ENCODE measurements around a stretch of chr1.

DNA sequence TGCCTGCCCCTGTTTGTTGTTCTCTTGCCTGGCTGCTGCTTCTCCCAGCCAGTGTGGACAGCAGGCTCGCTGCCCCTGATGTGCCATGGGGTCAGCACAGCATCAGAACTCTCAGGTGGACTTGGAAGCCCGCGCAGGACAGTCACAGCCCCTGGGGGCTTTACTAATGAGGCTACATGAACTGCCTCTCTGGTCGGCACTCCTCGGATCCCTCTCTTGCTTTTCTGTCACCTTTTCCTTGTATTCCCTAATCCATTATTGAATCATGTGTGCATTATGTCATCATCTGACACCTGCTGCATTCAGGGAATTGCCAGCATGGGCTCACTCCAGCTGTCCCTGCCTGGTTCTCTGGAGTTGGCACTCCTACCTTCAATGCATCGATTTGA lies 100.5 kb upstream of the COA6 start:
- PRO-cap, 3 experiments, result no peak in any of the 3 experiments
- RRBS, result no CpG with 5 or more reads among the region's 6 CpGs

DNA sequence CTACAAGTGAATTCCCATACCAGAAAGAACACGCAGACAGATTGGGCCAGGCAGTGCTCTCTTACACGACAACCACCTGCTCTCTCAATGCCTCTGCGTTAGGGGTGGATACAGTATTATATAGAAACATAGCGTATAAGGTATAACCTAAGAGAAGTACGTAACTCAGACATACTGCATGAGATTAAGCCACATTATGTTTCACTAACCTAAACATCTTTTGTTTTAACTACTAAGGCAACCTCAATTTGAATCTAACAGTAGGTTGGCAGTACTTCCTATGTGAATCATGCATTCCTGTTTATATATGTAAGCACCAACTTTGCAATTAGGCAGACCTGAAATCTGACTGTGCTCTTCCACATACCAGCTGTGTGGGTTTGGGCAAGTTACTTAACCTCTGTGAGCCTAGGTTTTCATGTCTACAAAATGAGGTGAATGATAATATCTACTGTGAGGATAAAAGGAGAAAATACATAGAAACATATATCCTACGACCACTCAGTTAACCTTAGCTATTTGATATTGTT lies 58.1 kb upstream of the COA6 start:
- PRO-cap, 3 experiments, result peak in 1 of 3 experiments; most common plus-strand start position 335 of the sequence (in 1)
- RRBS, result no CpG with 5 or more reads among the region's 6 CpGs

DNA sequence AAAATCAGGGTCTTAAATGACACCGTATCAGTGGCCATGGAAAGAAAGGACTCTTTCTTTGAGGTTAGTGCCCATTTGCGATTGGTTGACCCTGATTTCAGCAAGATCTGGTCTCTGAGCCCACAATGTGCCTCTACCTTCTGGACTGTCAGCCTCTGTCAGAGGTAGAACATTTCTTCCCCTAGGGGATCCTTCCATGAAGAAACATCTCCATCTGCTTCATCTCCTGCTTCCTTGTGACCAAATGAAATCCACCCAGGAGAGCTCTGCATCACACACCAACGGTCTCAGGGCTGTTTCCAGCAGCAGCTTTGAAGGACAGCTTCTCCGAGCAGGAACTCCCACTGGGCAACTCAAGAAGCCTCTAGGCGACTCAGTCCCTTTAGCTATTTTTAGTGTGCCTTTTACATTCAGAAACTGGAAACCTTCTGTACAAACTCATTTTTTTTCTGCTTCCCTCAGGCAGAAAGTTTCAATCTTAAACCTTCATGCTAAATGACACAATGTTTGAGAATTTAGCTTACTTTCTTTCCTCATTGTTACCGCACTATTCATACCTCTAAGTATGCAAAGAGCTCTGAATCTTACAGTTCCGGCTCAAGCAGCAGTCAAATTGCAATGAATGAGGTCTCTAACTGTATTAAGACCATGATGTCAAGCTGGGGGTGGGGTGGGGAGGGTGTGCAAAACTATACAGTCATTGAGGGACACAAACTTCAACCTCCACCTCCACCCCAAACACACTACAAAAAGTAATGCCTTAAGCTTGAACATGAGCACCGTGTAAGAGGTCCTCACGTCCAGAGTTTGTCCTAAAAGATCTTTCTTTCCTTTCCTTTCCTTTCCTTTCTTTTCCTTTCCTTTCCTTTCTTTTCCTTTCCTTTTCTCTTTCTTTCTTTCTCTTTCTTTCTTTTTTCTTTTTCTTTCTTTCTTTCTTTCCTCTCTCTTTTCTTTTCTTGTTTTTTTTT lies 16.3 kb upstream of the TARBP1 start:
- PRO-cap, 3 experiments, result no peak in any of the 3 experiments
- RRBS, result no CpG with 5 or more reads among the region's 9 CpGs

DNA sequence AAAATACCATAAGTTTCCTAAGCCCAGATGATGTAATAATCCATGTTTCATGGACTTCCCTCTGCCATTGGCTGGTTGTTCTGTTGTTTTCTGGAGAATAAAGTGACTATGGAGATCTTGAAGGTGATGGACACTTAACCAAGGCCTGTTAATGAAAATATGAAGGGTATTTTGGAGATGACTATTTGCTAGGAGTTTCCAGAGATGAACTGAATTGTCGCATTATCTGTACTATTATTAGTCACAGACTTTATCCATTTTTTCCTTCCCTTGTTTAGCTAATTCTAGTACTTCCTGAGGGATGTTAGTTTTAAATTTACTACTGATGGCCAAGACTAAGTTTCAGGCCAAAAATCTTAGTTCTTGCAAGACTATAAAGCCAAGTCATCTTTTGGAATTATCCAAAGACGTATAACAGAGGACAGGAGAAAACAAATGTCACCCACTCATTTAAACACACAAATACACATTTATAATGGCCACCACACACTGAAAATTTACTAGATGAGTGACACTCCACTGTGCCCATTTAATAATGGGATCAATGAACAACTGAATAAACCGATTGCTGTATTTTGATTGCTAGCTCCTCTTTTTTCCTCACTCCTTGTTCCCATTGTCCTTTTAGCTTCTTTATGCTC lies 24.6 kb upstream of the TARBP1 start:
- PRO-cap, 3 experiments, result no peak in any of the 3 experiments
- RRBS, result no CpG with 5 or more reads among the region's 3 CpGs

DNA sequence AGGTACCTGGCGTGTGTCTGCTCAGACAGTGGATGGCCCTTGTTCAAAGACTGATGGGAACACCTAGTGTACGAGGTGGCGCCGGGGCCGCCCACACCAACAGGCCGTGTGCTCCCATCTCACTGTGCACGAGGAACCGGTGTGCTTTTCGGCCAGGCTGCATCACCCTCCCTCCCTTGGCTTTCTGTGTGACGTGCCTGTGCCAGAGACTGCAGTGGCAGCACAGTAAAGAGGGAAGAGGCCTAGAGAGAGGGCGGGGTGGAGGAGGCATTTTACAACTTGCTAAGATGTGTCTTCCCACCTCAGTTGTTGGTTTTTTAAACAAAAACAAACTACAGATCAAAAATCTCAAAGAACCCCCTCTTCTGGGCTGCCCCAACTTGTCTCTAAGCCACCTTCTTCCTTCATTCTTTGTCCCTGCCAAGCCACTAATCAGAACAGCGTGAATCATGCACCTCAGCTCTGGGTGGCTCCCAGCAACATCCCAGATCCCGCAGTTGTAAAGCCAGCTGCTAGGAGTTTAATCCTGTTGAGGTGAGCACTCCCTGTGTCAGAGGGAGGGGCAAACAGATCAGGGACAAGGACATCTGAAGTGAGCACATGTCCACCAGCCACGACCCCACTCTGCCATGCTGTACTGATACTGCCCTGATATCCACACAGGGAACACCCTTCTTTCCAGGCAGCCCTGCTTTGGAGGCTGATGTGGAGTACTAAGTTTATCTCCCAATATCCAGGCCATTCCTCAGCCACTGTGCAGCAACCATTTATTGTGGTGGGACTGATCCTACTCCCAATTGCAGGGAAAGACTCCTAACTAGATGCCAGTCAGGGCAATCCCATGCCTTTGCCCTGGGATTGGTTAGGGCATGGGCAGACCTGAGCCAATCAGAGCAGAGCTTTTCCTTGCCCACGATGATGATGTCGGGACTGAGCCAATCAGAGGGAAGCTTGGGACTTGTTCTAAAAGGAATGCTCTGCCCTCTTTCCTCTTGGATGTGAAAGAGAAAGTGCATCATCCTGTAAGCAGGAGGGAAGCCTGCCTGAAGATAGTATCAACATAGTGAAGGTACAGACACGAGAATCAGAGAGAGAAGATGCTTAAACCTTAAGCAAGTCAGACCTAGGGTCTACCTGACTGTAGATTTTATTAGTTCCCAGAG lies 20.5 kb downstream of the IRF2BP2 start:
- PRO-cap, 3 experiments, result no peak in any of the 3 experiments
- RRBS, result 65% methylated on average over 5 of the region's 17 CpGs

DNA sequence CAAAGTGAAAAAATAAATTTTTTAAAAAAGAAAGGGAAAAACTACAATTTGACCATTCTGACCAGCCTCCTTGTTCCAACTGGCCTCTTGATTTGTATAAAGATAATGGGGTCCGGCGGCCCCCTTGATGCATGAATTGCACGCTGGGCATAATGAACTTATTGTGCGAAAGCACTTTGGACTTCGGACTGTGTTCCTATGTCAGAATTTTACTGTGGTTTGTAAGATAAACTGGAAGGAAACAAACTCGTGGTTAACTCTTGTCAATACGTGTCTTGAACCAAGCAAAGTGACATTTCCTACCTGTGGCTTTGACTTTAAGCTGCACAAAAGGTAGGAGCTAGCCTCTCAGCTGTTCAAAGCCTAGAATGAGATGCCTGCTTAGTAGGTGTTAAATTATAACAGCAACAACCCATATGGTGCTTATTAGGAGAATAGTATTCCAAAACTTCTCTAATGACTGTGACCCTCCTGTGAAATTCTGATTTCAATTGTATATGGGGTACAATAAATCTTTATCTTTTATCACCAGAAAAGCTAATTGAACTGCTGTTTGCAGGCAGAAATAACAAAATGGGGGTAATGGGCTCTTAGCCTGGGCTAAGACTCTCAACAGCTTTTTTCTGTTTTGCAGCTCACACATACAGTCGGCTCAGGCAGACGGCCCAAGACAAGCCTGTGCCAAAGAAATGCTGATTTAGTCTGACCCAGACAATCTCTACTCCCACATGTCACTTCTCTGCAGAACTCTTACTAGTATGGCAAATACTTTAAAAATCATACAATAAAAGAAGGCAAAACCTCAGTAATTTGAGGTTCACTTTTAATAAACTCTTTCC lies 9.2 kb downstream of the IRF2BP2 start:
- PRO-cap, 3 experiments, result no peak in any of the 3 experiments
- RRBS, result no CpG with 5 or more reads among the region's 9 CpGs

DNA sequence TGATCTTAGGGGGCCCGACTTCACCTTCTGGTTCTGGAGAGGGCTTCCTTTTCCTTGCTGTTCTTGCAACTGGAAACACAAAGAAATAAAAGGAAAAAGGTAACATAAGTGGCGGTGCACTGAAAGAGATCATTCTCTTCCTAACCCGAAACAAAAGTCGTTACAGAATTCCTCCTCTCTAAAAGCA lies 2.3 kb downstream of the IRF2BP2 start:
- PRO-cap, 3 experiments, result no peak in any of the 3 experiments
- RRBS, result no CpG with 5 or more reads among the region's 4 CpGs

GRCh38 chr1:234639240-234639543 lies 29.2 kb upstream of the IRF2BP2 start:
- PRO-cap, 3 experiments, result no peak in any of the 3 experiments
- RRBS, result no CpG with 5 or more reads among the region's 3 CpGs

DNA sequence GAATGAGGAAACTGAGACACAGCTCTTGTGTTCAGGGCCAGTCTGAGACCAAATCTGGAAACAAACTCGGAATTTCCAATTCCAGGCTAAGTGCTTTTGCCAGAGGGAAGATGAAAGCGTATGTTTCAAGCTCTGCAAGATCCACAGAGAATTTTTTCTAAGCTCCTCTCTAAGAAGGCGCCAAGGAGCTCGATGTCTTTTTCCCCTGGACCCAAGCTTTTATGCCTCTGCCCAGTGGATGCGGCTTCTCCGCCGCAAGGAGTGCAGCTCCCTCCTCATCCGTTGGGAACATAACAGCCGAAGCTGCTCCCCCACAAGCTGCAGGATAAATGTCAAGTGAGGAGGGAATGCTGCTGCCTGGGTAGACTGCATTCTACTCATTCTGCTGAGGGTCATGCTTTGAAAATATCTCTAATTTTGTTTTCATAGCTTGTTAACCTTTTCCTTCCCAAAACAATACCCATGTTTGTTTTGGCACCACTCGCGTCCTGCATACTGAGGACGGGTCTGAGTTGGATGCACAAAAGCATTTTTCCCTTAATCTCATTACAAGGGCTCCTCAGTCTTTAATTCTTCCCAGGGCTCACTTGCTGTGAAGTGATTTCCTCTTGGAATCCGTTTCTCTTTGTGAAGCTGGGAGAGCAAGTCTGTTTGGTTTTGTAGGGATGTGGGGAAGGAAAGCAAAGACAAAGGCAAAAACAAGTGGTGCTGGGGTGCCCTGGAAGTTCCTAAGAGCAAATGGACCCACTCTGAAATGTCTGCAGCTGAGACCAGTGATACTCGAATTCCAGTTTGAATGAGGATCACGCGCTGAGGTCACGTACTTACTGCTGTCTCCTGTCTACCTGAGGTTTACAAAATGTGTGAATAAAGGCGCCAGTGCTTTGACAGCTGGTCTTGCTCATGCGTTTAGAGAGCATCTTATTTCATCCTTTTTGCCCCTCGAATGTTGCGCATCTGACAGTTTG lies 134.0 kb upstream of the IRF2BP2 start:
- PRO-cap, 3 experiments, result no peak in any of the 3 experiments
- RRBS, result no CpG with 5 or more reads among the region's 21 CpGs

GRCh38 chr1:234818017-234818374 lies 208.0 kb upstream of the IRF2BP2 start:
- PRO-cap, 3 experiments, result no peak in any of the 3 experiments
- RRBS, result no CpG with 5 or more reads among the region's 5 CpGs

DNA sequence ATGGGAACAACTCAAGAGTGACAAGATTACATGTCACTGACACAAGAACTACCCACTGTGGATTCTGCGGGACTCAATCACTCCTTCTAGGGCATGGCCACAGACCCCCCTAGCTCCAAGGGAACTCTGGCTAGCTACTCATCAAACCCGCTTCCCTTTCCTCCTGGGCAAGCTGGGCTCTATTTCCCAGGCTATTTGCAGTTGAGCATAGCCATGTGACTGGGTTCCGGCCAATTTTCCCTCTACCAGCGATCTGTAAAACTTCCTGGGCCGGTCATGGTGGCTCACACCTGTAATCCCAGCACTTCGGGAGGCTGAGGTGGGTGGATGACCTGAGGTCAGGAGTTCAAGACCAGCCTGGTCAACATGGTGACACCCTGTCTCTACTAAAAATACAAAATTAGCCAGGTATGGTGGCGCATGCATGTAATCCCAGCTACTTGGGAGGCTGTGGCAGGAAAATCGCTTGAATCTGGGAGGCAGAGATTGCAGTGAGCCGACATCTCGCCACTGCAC lies 214.9 kb upstream of the IRF2BP2 start:
- PRO-cap, 3 experiments, result no peak in any of the 3 experiments
- RRBS, result no CpG with 5 or more reads among the region's 10 CpGs

- PRO-cap, 3 experiments, result no peak in any of the 3 experiments
- RRBS, result no CpG with 5 or more reads among the region's 3 CpGs
Measured at GRCh38 chr1:234897559-234898093, 231.0 kb downstream of the TOMM20 start.

DNA sequence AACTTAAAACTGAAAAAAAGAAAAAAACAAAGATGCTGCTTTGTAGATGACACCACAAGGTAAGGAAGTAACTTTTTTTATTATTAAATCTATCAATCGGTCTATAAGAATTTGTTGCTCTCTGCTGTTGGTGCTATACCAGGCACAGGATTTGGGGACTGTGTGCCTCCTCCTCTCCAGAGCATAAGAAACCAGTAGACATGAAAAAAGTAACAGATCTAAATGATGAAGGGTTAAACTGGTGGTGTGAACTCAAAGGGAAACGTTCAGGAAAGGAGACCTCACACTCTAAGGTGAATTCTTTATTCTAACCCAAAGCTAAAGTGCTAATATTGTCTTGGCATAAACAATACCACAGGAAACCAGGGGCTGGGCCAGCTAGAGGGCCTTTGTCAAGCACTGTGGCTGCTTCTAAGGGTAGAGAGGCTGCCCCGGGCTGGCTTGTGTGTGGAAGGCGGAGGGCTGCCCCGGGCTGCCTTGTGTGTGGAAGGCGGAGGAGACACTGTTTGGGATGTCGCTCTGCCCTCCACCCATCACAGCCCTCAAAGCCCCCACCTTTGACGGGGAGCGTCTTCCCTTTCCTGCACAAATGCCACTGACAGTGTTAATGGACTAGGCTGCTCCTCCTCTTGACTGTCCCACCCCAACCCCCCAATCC lies 217.0 kb downstream of the TOMM20 start:
- PRO-cap, 3 experiments, result peak in 1 of 3 experiments; most common plus-strand start position 420 of the sequence (in 1)
- RRBS, result no CpG with 5 or more reads among the region's 9 CpGs

DNA sequence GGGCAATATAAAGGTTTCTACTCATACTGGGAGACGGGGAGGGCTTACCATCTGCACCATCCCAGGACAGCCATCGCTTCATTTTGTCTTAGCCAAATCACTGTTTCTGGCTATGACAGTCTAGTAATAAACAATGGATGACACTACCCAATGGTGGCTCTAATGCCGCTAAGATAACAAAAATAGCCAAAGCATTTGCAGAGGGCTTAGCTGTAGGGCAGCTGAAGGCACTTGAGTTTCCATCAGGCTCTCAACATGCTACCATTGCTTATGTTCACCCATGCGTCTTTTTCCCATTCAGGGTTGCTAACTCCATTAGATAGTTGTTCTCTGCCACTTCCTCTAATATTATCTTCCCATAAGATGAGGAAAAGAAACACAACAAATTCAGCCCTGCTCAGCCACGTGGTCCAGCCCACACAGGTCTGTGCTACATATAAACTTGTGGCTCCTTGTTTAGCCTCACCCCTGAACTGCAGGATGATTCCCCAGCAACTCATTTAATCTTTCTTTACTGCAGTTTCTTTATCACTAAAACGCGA lies 159.6 kb downstream of the TOMM20 start:
- PRO-cap, 3 experiments, result peak in 1 of 3 experiments; most common plus-strand start position 465 of the sequence (in 1)
- RRBS, result no CpG with 5 or more reads among the region's 7 CpGs

GRCh38 chr1:234970379-234971494 lies 157.9 kb downstream of the TOMM20 start:
- PRO-cap, 3 experiments, result peak in 3 of 3 experiments; most common plus-strand start chr1:234971365 (in 3); most common minus-strand start chr1:234970579 (in 2)
- RRBS, result 60% methylated on average over 1 of the region's 17 CpGs

DNA sequence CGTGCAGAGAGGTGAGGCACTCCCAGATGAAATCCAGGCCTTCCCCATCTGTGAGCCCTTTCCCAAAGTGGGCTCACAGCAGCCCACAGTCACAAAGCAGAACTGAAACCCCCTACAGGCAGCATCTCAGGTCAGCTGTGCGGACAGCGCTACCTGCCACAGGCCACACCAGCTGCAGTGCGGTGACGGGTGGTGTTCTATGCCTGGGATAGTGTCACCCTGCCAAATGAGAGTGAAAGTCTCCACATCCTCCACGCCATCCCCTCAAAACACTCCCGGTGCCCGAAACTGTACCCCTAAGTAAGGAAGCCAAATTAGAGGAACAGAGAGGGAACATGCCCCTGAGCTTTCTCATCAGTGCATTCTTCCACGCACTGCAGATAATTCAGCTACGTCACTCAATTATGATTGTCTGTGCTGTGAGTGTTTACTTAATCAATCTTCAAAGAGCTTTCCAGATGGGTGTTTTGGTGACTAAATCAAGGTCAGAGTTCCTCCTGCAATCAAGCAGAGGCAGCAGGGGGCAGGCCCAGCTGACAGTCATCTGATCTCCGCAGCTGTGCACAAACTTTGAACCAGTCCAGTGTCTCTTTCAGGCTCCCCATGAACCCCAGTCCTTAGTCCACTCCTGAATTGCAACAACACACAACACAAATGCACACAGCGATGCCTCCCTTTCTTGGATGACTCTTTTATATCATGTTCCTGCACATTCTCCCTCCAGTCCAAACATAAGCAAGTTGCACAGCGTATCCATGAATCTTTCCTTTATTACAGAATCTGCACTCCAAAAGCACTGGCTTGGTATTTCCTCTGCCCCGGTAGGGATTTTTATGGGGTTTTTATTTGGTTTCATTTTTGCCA lies 150.0 kb downstream of the TOMM20 start:
- PRO-cap, 3 experiments, result peak in 2 of 3 experiments; most common plus-strand start position 620 of the sequence (in 2); most common minus-strand start position 378 of the sequence (in 2)
- RRBS, result no CpG with 5 or more reads among the region's 14 CpGs

- PRO-cap, 3 experiments, result peak in 3 of 3 experiments; most common plus-strand start chr1:234981200 (in 2); most common minus-strand start chr1:234981015 (in 3)
- RRBS, result no CpG with 5 or more reads among the region's 20 CpGs
Measured at GRCh38 chr1:234980700-234981503, 147.7 kb downstream of the TOMM20 start.

- PRO-cap, 3 experiments, result peak in 1 of 3 experiments; most common plus-strand start chr1:235007128 (in 1)
- RRBS, result no CpG with 5 or more reads among the region's 5 CpGs
Measured at GRCh38 chr1:235006849-235007332, 121.7 kb downstream of the TOMM20 start.

DNA sequence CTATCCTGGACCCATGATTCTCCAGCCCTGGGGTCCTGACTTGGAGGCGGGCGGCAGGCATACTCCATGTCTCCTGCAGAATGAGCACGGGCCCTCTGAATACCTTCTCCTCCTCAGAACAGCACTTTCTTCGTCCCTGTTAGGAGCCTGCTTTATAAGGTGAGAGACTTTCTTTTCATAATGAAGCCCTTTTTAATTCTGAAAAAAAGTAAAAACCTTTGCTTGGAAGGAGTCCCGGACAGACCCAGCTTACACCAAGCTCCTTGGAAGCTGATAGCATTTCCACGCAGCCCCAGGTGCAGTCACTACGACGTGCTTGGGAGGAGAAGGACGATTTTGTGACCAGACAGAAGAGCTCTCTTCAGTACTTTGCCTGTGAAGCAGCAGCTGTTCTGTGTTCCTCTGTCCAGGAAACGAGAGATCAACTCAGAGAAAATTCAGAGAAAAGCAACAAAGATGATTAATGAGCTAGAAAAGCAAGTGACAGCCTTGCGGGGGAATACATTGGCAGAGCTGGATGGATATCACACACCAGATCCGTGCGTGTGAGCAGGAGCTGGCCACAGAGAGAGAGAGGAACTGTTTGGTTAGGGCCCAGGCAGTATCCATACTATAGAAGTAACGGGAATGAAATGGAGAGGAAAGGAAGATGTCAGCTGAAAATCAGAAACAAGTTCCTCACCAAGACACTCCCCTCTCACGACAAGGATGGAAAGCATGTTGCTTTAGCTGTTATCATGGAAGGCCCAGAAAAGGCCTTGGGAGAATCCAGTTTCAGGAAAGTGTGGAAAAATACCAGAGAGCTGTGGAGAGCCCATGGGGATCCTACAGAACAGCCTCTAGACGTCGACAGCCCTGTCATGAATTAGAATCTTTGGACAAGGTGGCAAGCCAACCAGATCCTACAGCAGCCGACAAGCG lies 106.3 kb downstream of the TOMM20 start:
- PRO-cap, 3 experiments, result no peak in any of the 3 experiments
- RRBS, result no CpG with 5 or more reads among the region's 19 CpGs

GRCh38 chr1:235075905-235076083 lies 52.8 kb downstream of the TOMM20 start:
- PRO-cap, 3 experiments, result no peak in any of the 3 experiments
- RRBS, result no CpG with 5 or more reads among the region's 3 CpGs

All from breast (tissue), 4 donors.